Mucosa of descending colon (tissue), 1 donor: ENCODE data around the genes TBKBP1 and PNPO.

GRCh38 chr17:46100754-46101517, 92.3 kb downstream of the KANSL1 start:
- PRO-cap: no peak

DNA sequence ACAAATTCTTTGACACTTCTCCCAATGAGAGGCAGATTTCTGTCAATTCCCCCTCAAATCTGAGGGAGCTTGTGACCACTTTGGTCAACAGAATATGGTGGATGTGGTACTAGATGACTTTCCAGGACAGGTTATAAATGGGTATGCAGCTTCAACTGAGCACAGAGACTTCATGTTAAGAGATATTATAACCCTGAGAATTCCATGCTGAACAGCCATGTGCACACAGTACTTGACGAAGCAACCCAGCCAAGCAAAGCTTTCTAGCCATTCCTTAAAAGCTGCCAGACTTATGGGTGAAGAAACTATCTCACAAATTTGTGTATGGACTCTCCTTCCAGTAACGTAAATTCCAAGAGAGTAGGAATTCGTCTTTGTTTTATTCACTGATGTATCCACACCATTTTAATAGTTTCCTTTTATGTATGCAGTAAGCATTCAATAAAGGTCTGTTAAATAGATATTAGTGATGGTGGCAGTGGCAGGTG, 76.1 kb downstream of the KANSL1 start:
- PRO-cap: no peak

GRCh38 chr17:46160309-46161030, 32.8 kb downstream of the KANSL1 start:
- PRO-cap: no peak

DNA sequence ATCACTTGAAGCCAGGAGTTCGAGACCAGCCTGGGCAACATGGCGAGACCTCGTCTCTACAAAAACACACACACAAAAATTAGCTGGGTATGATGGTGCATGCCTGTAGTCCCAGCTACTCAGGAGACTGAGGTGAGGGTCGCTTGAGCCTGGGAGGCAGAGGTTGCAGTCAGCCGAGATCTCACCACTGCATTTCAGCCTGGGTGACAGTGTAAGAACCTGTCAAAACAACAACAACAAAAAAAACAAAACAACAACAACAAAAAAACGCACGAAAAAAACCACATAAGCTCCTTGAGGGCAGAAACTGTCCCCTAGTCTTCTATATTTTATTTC, 34.5 kb upstream of the KANSL1 start:
- PRO-cap: no peak

DNA sequence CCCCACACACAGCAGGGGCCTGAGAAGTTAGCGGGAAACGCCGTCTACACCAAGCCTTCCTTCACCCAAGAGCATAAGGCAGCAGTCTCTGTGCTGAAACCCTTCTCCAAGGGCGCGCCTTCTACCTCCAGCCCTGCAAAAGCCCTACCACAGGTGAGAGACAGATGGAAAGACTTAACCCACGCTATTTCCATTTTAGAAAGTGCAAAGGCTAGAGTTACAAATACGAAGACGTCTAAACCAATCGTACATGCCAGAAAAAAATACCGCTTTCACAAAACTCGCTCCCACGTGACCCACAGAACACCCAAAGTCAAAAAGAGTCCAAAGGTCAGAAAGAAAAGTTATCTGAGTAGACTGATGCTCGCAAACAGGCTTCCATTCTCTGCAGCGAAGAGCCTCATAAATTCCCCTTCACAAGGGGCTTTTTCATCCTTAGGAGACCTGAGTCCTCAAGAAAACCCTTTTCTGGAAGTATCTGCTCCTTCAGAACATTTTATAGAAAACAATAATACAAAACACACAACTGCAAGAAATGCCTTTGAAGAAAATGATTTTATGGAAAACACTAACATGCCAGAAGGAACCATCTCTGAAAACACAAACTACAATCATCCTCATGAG, 30.6 kb downstream of the ARL17A start:
- PRO-cap: no peak

- PRO-cap: no peak
These were observed 59.6 kb downstream of the WNT3 start for GRCh38 chr17:46758613-46759535.

GRCh38 chr17:46782164-46782737, 36.2 kb downstream of the WNT3 start:
- PRO-cap: no peak

DNA sequence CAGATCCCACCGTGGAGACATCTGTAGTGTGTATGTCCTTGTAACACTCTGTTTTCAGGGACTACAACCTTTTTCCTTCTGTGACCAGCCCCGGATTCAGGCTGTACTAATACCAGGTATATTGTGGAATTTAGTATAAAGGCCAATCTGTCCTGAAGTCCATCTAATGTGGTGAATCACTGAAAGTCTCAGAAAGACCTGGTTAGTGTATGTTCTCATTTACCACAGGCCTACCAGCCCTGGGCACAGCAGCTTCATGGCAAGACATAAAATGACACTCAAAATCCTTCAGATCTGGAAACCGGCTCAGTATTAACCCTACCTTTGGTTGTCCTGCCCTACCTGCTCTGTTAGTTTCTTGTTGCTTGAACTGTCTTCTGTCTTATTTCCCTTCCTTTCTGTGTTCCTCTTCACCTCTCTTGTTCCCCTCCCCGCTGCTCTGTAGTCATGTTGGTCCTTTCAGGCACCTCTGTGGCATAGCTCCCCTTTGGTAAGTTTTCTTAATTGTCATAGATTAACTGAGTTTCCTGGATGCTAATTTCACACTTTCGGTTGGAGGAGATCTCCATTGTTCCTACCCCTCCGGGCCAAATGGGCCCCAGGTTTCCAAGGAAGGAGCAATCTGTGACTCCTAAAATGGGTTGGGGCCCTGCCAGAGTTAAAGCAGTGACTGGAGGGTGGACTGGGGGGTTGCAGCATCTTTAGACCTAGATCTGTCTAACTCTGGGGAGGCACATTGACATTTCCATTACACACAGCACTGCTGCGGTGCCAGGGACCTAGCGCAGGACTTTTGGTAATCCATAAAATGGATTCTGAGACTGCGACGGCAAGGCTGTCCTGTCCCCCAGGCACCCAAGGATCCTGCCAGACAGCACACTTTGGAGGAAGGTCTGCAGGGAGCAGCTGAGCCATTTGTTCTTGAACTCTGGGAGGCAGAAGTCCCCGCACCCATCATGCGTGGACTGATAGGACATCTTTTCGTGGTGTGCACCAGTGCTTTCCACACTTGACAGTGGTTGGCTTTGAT, 17.1 kb downstream of the GOSR2 start:
- PRO-cap: no peak

DNA sequence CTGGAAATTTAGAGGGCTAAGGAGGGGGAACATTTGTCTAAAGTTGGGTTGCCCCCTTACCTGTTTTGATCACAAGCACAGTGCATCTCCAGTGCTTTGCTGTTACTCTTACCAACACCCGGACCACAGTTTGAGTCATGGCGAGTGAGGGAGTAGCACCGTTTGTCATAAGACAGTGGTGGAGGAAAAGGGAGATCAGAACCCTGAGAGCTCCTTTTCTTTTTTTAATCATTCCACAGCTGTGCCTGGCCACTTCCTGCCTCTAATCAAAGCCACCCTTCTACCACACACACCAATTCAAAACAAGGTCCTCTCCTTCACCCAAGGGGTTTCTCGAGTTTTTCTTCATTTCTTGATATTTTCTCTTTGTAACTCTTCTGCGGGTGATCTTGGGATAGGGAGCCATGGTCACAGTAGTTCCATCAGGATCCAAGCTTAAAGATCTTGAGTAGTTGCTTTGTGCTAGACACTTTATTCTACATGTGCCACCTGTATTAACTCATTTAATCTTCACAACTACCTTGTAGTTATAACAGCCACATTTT, 5.1 kb upstream of the MYL4 start:
- PRO-cap: no peak

DNA sequence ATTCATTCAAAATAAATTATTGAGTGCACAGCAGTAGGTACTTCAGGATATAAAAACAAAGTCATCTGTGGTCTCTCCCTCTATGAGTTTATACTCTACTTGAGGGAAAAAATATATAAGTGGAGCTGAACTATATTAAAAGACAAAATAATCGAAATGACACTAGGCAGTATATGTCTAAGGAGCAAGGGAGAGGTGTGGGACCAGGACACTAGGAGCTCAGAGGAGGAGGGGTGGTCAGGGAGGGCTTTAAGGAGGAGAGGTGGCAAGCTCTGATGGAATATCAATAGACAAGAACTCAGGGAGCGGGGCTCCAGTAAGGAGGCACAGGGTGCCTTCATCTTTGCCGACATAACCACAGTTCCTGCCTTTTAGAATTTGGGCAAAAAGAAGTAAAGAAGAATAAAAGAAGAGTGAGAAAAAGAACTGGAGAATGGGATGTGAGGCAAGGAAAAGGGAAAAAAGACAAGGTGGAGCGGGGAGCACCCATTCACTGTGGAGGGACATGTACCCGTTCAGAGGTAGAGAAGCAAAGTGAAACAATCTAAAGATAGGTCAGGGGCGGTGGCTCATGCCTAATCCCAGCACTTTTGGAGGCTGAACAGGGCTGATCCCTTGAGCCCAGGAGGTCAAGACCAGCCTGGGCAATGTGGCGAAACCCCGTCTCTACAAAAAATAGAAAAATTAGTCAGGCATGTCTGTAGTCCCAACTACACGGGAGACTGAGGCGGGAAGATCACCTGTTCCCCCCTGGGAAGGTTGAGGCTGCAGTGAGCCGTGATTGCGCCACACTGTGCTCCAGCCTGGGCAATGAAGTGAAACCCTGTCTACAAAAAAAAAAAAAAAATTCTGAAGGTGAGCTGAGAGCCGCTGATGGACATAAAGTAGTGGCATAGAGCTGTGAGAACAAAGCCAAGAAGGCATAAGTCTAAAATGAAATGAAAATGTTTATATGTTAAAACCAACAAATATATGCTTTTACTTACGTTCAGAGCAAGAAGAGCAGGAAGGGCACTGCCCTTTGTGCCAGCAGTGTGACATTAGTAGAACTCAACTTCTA, 21.6 kb downstream of the MYL4 start:
- PRO-cap: no peak

DNA sequence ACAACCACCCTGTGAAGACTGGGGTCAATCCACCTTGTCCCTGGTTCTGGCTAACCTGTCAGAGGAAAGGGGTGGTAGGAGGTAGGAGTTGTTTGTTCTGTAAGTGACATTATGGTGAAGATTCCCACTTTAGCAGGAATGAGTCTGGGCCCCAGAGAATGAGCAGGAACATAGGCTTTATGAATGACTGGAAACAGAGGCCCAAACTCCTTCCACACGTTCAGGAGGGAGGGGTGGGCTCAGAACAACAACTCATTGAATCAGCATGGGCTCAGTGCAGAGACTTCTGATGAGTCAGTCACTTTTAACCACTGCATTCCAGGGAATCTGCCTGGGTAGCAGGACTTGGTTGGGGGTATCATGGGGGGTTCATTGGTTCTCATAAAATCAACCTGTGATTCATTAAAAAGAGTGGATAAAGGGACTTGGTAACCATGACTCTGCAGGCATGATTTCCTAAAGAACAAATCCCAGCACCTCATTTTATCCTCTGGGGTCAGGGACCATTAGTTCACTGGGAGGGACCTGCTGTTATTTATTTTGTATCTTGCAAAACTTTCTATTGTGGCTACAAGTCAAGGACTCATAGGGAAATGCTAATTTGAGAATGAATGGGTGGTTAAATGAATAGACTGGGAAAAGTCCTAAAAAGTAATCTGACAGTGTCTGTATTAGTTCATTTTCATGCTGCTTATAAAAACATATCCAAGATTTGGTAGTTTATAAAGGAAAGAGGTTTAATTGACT, 13.7 kb downstream of the ITGB3 start:
- PRO-cap: no peak

DNA sequence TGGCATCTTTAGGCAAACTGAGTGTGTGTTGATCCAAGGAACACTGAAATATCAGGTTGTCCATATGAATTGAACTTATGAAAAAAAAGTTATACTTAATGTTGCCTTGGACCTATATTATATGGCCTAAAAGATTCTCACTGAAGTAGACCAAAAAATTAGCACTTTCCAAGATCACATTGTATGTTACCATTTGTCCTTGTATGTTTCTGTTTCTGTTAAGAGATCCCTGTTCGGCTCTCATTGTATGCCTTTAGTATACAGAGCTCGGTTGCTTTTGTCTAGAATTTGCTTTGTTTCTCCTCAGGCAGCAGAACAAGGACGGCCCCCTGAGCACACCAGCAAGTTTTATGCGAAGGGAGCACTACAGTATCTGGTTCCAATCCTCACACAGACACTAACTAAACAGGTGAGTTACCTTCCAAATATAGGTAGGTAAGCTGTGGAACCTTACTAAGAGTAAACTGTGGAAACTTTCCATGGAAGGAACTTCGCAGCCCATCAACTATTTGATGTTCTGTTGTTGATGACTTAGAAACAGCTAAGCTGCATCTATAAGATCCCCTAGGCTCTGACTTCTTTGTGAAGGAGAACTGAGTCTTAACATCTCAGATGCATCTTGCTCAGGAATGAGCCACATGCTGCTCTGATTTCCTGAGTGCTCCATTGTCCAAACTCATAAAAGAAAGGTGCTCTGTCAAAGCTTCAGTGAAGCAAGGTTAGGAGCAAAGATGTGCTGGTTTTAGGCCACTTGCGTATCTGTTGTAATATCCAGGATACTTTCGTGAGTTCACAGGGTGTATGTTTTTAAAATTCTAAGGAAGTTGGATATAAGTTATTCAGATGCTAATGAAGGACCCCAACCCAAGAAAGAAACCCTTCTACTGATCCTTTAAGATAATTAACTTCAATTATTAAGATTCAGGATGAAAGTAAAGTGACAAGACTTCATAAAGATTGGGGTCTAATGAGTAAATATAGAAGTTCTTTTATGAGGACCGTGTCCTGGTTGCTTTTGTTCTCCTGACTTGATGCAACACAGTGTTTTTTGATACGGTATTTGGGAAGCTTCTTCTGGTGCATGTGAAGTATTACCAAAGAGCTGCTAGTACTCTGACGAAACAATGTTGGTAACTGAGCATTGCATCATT, 15.4 kb downstream of the KPNB1 start:
- PRO-cap: no peak

DNA sequence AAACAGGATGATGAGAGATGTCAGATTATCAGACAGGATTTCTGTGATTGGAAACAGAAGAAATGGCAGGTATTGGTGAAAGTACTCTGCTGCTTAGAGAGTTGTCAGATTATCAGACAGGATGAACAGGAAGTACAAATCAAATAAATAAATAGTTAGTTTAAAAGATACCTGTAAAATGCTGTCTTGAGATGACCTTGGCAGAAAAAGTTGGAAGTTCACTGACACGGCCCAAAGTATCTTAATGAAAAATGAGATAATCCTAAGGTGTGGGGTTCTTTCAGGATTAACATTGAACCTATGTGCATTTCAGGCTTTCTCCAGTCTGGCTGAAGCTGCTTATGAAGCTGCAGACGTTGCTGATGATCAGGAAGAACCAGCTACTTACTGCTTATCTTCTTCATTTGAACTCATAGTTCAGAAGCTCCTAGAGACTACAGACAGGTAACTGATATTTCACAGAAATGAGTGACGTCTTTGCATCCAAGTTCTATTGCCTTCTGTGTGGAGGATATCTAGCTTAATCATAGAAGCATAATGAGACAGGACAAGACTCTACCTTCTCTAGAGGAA, 20.8 kb downstream of the KPNB1 start:
- PRO-cap: no peak

GRCh38 chr17:47683026-47683212, 11.0 kb upstream of the TBKBP1 start:
- PRO-cap: no peak

DNA sequence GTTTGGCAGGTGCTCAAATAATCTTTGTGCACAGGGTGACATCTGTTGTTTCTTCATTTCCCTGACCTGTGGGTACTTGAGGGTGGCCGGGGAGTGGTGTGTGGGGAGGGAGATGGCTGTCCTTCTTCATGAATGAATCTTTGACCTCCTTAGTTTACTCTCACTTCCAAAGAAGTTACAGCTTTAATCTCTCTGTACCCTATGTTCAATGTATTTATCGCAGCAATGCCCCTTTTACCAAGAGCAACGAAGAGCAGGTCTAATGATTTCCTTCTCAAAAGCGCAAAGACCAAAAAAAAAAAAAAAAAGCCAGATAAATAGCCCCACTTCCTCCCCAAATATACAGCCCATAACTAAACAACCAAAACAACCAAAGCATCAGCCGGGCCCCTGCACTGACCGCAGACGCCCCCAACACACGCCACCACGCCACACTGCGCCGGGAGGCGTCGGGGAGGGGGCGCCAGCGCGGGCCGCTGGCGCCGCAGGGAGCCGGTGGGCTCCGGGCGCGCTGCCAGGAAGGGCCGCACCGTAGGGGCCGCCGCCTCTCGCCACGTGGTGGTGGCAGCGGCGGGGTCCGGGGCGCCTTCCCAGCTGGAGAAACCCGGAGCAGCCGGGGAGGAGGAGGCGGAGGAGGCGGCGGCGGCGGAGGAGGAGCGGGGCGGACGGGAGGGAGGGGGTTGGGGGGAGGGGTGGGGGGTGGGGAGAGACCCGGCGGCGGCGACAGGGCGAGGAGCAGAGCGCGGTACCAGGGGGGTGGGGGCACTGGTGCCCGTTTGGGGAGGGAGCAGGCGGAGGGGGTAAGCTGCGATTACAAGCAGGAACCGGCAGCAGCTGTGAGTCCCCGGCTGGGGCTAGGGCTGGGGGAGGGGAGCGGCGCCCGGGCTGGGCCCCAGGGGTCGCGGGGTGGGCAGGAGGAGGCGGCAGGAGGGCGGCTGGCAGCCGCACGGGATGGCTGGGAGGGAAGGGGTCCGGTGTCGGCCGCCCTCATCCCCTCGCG, at the start of gene TBKBP1:
Gene TBKBP1, plus strand, starts transcription at position 803 of the 1,000 bp plus-strand sequence.
- PRO-cap: unidirectional peak, plus-strand start at position 706 of the sequence; unidirectional peak, plus-strand start at position 839 of the sequence

DNA sequence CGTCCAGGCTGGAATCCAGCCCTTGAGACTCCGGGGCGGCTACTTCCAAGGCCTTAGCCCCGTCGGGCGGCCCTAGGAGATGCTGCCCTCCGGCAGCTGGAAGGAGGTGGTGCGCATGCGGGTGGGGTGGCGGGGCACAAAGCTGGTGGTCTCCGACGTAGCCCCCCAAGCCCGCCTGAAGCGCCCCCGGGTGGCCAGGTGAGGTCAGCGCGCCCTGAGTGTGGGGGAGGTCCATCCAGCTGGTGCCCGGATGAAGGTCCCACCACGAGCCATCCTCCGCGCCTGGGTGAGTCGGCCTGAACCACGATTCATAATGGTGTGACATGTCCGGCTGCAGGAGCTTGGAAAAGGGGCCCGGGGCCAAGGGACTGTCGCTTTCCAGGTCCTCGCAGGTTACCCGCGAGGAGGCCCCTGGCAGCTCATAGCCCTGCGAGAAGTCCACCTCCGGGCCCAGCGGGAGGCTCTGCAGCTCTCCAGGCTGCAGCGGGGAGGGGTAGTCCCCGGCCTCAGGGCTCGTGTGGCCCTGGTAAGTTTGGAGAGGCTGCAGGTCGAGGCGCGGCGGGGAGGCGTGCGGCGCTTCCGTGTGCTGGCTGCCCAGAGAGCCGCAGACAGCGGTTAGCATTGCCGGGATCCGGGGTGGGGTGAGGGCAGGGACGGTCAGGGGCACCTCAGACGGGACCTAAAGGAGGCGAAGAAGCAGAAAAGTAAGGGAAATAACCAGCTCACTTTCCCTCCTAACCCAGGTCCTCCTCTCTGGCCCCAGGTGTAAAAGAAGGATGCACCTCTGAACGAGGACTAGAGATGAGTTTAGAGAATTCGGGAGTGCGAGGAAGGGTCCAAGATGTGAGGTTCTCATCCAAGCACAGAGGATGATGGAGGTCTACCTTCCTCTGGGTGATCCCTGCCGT, 2.9 kb downstream of the SP6 start:
- PRO-cap: no peak

- PRO-cap: bidirectional peak, plus-strand start at chr17:47941625, minus-strand start at chr17:47941413; bidirectional peak, plus-strand start at chr17:47941791, minus-strand start at chr17:47941775
These were observed at the start of gene PNPO for GRCh38 chr17:47941179-47941881. Gene PNPO (plus strand): TSS chr17:47941571.

DNA sequence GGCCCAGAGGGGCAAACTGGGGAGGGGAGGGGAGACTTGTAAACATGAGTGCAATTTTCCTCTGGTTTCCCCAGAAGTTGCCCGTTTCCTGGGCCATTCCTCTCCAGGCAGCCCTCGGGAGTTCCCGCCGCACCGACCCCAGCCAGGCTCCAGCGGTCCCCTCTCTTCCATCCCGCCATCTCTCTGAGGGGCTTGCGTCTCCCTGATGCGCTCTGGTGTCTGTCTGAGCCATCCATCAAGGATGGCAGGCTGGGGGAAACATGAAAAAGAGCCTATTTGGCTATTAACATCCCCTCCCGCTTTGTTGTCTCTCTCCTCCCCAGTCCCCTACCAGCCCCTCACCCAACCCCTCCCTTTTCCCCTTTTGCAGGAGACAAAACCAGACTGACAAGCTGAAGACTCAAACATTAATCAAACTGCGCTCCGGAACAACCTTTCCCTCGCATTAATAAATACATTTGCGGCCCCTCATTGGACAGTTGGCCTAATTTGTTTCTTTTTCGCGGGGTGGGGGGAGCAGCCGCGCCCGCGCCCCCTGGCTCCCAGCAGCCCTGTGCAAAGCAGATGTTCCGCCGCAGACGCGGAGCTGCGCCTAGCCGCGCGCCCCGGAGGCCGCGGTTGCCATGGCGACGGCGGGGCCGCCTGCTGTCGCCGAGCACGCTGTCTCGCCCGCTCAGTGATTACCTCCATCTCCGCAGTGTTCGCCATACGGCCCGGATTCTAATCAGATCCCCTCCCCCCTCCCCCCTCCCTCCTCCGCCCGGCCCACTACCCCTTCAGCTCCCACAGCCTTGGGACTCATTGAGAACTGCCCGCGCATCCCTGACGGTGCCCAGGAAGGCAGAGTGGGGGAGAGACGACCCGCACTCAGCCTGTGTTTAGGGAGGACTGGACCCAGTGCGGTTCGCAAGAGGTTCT, 25.6 kb downstream of the COPZ2 start:
- PRO-cap: no peak

- PRO-cap: unidirectional peak, plus-strand start at chr17:48103363
These were observed 1.8 kb upstream of the CBX1 start for GRCh38 chr17:48103170-48103414.

- PRO-cap: unidirectional peak, minus-strand start at chr17:48154222
These were observed 46.5 kb downstream of the SNX11 start for GRCh38 chr17:48154031-48154515.